Spleen (tissue), 7 donors: ENCODE measurements around a stretch of chr3.

DNA sequence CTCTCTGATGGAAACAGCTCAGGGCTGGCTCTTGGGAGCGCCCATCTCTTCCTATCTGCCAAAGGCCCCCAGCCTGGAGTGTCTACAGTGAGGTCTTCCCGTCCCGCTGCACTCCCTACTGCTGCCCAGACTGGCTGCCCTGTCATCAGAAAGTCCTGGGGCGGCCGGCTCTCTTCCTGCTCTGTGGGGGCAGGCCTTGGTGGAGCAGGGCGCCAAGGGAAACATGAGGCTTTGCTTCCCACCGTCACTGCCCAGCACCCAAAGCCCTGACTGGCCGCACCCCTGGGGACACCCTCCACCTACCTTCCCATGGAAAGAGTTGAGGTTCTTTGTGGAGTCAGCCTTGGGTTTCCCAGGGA is 52.0 kb upstream of the PLXNA1 start:
- PRO-cap, 4 experiments = peak in 1 of 4 experiments; most common plus-strand start position 202 of the sequence (in 1)
- RAMPAGE, long total RNA, 4 experiments = no peak in any of the 4 experiments

- PRO-cap, 4 experiments = peak in 4 of 4 experiments; most common plus-strand start chr3:127035757 (in 4)
- RAMPAGE, long total RNA, 4 experiments = no peak in any of the 4 experiments
These were observed 52.6 kb downstream of the PLXNA1 start for GRCh38 chr3:127035139-127036232.

DNA sequence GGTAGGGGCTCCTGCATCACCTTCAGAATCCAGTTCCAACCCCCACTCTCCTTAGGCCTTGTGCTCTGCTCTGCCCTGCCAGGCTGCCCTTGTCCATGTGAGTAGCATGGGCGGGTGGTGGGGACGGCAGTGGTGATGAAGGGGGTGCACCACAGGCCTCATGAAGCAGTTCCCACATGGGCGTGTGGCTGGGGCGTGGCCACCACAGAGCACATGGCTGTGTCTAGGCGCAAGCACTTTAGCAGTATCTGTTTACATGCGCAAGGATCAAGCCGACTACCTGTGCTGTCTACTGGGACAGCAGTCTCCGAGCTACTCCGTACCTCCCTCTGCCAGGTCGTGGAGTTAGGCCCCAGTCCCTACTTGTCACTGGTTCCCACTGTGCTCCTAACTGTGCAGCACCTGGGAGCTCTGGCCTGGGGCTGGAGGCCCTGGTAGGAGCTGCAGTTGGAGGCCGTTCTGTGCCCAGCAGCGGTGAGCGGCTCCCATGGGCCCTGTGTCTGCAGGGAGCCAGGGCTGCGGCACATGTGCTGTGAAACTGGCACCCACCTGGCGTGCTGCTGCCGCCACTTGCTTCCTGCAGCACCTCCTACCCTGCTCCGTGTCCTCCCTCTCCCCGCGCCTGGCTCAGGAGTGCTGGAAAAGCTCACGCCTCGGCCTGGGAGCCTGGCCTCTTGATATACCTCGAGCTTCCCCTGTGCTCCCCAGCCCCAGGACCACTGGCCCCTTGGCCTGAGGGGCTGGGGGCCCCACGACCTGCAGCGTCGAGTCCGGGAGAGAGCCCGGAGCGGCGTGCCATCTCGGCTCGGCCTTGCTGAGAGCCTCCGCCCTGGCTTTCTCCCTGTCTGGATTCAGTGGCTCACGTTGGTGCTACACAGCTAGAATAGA is 53.6 kb downstream of the PLXNA1 start:
- PRO-cap, 4 experiments = no peak in any of the 4 experiments
- RAMPAGE, long total RNA, 4 experiments = no peak in any of the 4 experiments

DNA sequence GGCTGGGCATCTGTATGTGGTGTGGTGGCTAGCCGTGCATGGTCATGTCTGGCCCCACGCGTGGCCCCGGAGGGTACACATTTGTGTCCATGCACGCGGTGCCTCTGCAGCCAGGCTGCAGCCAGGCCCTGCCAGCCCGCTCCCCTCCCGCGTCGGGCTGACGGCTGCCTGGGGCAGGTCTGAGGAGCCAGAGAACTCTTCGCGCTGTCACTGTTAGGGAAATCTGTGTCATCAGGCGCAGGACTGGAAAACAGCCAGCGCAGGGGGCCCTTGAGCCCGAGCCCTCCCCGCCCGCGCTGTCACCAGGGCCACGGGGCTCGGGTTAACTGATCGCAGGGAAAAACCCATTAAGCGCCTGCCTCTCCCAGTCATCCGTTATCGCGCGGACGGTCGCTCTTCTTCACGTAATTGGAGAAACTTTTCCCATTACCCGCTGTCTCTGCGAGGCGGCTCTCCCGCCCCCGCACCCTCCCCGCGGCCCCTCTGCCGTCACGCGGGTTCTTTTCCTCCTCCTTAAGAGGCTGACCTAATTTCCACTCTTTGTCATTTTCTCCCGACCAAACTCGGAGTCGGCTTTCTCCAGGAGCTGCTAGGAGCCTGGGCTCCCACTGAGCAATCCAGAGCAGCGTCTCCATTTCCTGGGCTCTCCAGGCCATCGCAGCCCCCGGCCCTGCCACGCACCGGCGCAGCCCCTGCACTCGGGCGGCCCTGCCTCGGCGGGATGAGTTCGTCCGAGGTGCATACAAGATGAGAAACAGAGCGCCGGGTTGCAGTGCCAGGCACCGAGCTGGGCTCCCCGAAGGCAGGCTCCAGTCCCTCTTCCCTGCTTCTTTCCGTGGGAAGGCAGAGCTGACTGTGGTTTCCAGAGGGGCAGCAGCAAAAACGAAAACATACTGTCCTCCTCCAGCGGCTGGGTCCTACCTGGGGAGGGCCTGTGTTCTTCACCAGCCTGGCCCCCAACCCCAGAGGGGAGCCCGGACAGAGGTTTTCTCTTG is 57.4 kb upstream of the PRR23E start:
- PRO-cap, 4 experiments = no peak in any of the 4 experiments
- RAMPAGE, long total RNA, 4 experiments = no peak in any of the 4 experiments

DNA sequence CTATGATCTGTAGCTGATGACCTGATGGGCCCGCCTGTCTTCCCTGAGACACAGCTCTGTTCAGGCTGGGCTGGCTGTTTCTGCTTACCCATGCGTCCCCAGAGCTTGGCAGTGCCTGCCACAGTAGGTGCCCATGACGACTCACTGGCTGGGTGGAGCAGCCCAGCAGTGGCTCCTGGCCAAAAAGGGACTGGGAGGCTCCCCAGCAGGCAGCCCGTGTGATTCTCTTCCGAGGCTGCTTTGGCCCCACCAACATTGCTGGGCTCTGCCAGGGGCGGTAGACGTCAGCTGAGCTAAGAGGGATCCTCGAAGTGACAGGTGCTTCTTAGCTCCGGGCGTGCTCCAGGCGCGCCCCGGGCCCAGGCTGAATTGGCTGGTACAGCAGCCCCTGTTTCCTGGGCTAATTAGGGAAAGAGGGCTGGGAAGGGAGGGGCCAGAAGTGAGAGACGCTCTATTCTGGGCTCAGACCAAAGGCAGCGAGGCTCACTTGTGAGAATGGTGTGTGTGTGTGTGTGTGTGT is 54.3 kb upstream of the PRR23E start:
- PRO-cap, 4 experiments = no peak in any of the 4 experiments
- RAMPAGE, long total RNA, 4 experiments = no peak in any of the 4 experiments

DNA sequence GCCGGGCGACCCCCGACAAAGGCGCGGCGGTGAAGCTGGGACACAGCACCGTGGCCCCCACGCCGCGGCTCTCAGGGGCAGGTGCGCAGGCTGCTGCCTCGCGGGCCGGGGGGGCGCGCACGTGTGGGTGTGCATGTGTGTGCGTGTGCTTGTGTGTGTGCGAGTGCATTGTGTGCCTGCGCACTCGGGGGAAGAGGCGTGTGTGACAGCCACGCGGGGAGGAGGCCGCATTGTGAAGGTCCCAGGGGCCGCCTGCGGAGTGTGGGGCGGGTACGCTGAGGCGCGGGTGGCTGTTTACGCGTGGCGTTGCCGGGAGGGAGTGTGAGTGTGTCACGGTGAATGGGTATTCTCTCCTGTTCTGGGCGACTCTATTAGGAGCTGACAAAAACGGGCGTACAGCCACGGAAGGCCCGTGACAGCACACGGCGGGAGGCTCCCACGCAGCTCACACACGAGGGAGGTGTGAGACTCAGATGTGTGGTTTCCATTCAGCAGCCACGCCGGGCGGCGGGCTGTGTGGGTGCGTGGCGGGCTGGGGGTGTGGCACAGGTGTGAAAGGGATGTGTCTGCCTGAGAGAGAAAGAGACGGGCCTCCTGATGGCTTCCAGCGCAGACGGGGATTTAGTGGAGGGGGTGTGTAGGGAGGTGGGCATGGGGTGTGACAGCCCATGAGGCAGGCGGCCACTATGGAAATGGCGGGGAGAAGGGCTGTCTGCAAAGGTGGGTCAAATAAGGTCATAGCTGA is 674 bp downstream of the PODXL2 start:
- PRO-cap, 4 experiments = no peak in any of the 4 experiments
- RAMPAGE, long total RNA, 4 experiments = no peak in any of the 4 experiments

- PRO-cap, 4 experiments = no peak in any of the 4 experiments
- RAMPAGE, long total RNA, 4 experiments = no peak in any of the 4 experiments
These were observed 1.6 kb downstream of the ABTB1 start for GRCh38 chr3:127674124-127675028.

GRCh38 chr3:127680261-127680888 is 7.6 kb downstream of the ABTB1 start:
- PRO-cap, 4 experiments = no peak in any of the 4 experiments
- RAMPAGE, long total RNA, 4 experiments = no peak in any of the 4 experiments

DNA sequence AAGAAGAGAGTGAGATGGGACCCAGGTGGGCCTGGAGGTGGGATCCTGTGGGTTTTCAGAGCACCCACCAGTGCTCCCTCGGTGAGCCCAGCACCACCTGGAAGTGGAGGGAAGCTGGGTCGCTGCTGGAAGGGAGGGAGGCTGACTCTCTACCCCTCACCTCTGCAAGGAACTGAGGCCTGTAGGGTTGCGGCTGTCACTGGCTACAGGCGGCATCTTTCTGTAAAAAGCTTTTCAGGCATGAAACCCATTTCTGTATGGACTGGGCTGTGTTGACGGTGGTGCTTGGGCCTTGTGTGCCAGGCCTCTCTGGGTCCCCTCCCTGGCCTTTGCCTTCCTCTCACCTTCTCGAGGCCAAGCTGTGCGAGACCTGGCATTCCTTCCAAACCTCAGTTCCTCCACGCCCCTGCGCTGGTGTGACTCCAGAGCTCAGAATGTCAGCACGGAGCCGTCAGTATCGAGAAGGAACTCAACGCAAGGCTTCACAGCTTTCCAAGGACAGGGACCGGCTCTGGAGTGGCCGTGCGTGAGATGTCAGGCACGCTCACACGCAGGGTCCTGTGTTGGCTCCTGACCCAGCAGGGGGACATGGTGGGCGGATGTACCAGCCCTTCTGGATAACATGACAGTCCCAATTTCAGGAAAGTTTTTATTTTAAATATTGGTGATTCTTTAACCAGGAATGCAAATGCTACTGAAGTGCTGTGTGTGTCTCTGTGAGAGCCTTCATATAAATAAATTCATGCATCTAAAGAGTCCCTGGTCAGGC is 16.7 kb downstream of the ABTB1 start:
- PRO-cap, 4 experiments = no peak in any of the 4 experiments
- RAMPAGE, long total RNA, 4 experiments = no peak in any of the 4 experiments

GRCh38 chr3:127706214-127706824 is 33.6 kb downstream of the ABTB1 start:
- PRO-cap, 4 experiments = no peak in any of the 4 experiments
- RAMPAGE, long total RNA, 4 experiments = no peak in any of the 4 experiments

DNA sequence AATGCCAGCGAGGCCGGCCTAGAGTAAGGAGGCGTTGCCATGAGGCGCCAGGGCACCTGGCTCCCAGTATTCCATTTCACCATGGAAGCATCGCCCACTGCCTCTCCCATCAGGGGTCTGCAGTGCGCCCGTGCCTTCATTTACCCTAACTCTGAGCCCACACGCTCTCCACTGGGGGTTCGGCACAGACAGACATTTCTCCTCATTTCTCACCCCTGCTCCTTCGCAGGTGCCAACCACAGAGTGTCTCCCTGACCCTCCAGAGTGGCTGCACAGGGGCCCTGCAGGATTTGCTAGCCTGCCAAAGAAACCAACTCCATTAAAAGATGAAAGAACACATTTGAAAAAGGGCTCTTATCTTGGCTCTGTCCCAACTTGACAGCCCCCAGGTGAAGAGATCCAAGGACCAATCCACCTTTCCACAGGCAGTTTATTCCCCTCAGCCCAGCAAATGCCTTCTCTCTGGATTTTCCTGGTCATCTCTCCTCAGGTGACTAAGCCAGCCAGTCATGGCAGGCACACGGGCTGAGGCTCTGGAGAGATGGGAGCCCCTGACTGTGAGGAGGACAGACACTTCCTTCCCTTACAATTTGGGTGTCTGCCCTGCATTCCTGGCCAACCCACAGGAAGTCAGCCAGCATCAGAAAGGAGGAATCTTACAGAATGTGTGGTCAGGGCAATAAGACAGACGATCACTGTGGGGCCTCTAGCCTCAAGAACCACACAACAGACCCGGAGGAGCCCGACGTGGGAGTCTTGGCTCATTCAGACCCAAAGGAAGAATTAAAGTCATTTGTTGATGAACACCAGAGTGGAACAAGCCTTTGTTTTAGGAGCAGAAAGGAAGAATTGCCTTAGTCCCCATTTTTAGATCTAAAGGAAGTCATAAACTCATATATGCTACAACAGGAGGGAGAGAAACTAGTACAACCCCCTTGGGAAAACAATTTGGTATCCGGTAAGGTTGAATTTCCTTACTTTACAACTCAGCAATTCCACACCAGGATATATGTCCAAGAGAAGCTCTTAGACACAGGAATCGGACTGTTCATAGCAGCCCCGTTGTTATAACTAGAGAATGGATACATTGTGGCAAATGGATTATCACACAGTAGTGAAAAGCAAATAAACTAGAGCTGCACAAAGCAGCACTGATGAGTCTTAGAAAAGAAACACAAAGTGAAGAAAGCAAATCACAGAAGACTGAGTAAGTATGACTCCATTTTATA is 62.0 kb downstream of the ABTB1 start:
- PRO-cap, 4 experiments = peak in 4 of 4 experiments; most common plus-strand start position 661 of the sequence (in 4); most common minus-strand start position 535 of the sequence (in 1)
- RAMPAGE, long total RNA, 4 experiments = no peak in any of the 4 experiments

GRCh38 chr3:127744219-127744964 is 71.6 kb downstream of the ABTB1 start:
- PRO-cap, 4 experiments = no peak in any of the 4 experiments
- RAMPAGE, long total RNA, 4 experiments = no peak in any of the 4 experiments

GRCh38 chr3:127784746-127785385 is 37.4 kb downstream of the MGLL start:
- PRO-cap, 4 experiments = no peak in any of the 4 experiments
- RAMPAGE, long total RNA, 4 experiments = no peak in any of the 4 experiments

DNA sequence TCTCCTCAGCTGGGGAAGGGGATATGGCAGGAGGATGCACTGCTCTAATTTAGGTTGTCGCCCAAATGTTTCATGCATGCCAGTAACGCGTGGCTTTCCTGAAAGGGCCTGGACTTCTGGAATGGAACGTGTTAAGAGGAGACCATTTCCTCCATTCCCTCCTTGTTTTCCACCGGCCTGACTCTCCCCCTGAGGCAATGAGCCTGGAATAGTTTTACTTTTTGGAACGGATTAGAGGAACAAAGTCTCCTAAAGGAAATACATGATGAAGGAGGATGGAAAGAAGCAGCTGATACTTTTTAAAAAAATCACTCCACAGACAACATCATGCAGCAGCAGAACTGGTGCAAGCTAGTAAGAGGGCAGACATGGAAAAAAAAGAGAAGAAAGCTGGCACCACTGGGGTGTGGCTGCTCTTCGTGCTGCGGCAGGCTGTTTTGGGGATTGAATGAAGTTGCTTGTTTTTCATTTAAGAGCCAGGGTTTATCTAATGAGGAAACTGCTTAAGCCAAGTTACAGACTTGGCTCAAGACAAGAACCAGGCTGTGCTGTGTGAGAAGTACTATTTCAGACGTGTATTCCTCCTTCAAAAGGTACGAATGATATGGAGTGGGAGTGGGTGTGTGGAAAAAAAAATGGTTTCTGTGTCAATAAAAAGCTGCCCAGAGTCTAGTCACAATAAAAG is 3.5 kb upstream of the KBTBD12 start:
- PRO-cap, 4 experiments = no peak in any of the 4 experiments
- RAMPAGE, long total RNA, 4 experiments = no peak in any of the 4 experiments

GRCh38 chr3:128053445-128054346 is 1.5 kb downstream of the SEC61A1 start:
- PRO-cap, 4 experiments = no peak in any of the 4 experiments
- RAMPAGE, long total RNA, 4 experiments = no peak in any of the 4 experiments

- PRO-cap, 4 experiments = no peak in any of the 4 experiments
- RAMPAGE, long total RNA, 4 experiments = no peak in any of the 4 experiments
These were observed 29.2 kb downstream of the RUVBL1 start for GRCh38 chr3:128094318-128094822.

DNA sequence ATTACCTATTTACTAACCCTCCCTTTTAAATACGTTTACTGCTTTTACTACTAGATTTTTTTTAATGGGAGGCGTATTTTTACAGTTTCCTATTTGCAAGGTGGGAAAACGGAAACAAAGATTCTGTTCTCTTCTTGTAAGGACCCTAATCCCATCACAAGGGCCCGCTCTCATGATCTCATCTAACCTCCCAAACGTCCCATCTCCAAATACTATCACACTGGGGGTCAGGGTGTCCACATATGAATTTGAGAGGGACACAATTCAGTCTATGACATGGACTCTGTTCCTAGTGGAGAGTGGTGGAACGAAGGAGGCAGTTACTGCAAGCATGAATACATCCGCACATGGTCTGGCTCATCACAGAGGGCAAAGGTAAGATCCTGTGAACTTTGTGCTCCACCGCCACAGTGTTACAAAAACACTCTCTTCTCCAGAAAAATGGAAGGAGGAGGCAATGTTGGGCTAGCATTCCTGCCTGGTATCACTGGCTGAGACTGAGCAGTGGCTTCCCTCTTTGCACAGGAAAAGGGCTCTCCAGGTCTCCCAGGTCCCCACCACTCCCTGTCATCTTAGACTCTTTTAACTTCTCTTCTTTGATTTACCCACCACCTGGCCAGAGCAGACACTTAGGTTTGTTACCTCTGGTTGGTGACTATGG is 1.6 kb upstream of the EEFSEC start:
- PRO-cap, 4 experiments = no peak in any of the 4 experiments
- RAMPAGE, long total RNA, 4 experiments = no peak in any of the 4 experiments

DNA sequence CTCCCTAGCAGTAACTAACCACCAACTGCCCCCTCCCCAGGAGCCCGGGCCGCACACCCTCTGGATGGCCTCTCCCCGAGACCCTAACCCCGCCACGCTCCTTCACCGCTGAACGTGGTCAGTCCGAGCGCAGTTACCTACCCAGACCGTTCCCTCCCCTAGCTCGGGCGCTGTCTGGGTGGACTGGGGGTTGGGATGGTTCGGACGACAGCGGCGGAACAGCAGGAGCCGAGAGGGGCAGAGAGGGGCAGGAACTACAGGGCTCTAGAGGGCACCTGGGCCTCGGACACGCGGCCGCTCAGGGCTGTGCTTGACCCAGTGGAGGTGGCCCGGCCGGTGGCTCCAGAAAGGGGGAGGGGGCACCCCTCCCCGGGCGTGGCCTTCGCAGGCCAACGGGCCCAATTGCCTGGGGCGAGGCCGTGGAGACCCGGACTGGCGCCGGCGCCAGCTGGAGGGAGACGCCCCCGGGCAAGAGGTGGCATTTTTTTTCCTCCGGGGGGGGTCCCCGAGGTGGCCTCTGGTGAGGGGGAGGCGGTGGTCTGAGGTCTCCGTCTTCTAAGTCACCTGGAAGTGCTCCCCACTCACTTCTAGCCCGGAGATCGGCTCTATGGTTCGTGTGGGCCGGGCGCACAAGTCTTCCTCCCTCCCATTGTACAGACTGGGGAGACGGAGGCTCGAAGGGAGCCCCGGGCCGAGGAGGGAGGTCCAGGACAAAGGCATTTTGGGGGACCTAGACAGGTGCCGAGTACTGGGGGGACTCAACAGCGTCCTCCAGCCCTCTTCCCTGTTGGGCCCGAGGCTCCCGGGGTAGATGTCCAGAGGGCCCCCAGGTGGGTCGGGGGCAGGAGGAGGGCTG is 4.6 kb downstream of the GATA2 start:
- PRO-cap, 4 experiments = peak in 3 of 4 experiments; most common plus-strand start position 181 of the sequence (in 1); most common minus-strand start position 151 of the sequence (in 1)
- RAMPAGE, long total RNA, 4 experiments = start-site peak on the plus strand in 1 of 4 experiments, centred at position 401 of the sequence, 6 reads per replicate

GRCh38 chr3:128491019-128491333 is 2.0 kb downstream of the GATA2 start:
- PRO-cap, 4 experiments = no peak in any of the 4 experiments
- RAMPAGE, long total RNA, 4 experiments = no peak in any of the 4 experiments

GRCh38 chr3:128554125-128554568 is 61.1 kb upstream of the GATA2 start:
- PRO-cap, 4 experiments = no peak in any of the 4 experiments
- RAMPAGE, long total RNA, 4 experiments = no peak in any of the 4 experiments